Amniotic epithelial cell (primary cell): ENCODE measurements around the genes HCAR2, ABCB9, ARL6IP4 and TCTN2.

GRCh38 chr12:122646916-122647205, 56.3 kb downstream of the HCAR2 start:
- RRBS, result no CpG with 5 or more reads among the region's 5 CpGs

DNA sequence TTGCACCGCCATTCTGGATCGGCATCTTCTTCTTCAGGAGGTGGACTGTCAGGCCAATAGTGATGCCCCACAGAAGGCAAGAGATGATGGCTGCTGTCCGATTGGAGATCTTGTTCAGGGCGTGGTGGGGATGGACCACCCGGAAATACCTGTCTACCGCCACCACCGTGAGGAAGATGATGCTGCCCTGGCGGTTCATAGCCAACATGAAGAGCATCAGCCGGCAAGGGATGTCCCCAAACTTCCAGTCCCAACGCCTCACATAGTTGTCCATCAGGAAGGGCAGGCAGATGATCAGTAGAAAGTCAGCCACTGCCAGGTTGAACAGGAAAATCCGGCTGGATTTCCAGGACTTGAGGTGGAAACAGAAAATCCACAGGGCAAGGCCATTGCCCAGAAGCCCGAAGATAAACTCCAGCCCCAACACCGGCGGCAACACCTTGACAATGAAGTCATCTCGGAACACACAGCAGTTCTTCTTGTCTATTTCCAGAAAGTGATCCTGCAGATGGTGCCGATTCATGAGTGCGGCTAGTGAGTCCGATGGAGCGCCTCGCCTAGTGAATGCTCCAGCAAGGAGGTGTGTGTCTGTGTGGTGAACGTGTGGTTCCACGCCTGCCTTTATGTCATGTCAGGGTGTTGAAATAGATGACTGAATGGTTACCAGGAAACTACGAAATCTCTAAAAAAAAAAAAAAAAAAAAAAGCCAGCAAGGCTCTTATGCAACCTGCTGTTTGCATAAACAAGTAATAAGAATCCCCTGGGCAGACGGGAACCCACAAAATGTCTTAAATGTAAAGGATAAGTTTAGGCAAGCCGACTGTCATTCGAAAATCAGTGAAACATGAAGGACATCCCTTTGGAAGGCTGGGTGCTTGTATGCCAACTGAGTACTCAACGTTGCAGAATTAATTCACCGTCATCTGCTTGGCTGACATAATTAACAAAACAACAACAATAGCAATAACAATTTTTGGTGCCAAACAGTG, at the start of gene HCAR2:
TSS of gene HCAR2 (minus strand) at position 597 of the 990 bp plus-strand sequence.
- RRBS, result no CpG with 5 or more reads among the region's 28 CpGs

GRCh38 chr12:122851835-122852303, 16.6 kb downstream of the HIP1R start:
- RRBS, result no CpG with 5 or more reads among the region's 6 CpGs

DNA sequence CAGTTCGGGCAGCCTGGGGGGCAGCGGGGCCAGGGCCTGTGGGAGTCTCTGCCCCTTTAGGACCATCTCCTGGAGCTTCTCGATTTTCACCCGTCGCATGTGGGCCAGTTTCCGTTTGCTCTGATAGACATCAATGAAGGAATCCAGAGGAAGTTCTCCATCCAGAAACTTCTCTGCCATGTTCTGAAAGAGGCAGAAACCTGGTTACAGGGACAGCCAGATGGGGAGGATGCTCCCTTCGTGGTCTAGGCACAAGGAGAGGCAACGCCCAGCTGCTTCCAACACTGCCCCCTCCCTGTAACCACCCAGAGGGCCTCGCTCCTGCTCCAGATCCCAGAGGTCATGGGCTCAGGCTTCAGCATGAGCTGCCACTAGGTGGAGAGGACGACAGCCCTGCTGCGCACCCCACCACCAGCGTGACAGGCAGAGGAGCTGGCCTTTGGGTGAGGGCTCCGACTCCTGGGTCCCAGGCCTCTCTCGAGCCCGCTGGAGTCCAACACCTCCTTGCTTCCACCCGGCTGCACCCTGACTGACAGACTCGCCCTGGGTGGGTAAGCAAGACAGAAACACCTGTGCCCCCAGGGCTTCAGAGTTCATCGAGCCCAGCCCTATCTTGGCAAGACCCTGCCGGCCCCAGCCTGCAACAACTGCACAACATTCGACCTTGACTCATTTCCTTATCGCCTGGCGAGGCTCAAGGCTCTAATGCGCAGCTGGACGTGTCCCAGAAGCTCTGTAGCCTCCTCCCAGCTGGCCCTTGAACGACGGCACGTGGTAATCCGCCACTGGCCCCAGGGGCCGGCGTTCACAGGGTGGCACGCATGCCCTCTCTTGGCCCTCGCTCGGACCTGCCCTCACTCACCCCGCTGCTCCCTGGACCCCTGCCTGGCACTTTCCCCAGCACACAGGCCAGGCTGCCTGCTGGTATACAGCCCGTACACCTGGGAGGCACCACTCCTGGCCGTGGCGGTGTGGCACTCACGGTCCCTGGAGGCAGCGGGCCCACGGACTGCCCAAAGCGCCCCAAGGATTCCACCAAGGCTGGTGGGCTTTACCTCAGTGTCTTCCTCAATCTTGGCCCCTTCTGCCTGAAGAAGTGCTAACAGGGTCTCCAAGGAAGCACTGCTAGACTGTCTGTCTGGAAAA, 28.1 kb downstream of the VPS37B start:
- RRBS, result no CpG with 5 or more reads among the region's 41 CpGs

DNA sequence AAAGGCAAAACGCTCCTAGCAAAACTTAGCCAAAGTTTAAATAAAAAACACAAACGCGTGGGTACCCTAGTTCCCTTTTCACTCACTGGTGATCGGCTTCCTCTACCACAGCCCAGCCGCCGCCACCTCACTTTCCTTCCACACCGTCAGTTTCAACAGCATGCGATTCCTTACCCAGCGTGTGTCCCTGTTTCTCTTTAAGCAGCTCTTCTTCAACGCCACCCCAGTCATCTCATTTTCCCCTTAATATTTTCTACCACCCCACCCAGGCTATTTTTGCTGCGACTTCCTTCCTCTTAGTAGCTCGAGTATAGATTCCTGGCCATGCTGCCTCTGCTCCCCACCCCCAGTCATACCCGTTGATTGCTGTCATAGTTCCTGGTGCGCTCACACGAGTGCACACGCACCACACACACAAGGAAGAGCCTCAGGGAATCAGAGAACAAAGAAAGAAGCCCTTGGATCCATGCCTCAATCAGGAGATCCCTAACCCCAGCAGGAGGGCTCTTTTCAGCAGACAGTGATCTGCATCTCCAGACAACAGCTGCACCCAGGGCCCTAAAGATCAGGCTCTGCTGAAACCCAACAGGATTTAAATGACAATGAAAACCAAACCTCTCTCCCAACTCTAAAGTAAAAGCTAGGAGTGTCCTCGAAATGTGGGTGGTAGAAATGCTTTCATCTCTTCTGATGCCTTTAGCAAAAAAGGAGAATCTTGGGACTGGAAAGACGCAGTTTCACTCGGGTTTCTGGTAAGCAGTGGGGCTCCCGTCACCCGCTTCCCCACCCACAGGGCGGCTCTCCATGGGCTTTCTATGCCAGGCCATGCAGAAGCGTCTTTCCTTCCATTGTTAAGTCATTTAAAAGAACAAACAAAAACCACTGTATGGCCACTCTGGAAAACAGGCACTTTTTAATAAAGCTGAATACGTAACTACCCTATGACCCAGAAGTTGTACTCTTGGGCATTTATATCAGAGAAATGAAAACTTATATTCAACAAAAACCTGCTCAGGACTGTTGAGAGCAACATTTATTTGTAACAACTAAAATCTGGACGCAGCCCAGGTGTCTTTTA, 23.8 kb downstream of the VPS37B start:
- RRBS, result no CpG with 5 or more reads among the region's 25 CpGs

DNA sequence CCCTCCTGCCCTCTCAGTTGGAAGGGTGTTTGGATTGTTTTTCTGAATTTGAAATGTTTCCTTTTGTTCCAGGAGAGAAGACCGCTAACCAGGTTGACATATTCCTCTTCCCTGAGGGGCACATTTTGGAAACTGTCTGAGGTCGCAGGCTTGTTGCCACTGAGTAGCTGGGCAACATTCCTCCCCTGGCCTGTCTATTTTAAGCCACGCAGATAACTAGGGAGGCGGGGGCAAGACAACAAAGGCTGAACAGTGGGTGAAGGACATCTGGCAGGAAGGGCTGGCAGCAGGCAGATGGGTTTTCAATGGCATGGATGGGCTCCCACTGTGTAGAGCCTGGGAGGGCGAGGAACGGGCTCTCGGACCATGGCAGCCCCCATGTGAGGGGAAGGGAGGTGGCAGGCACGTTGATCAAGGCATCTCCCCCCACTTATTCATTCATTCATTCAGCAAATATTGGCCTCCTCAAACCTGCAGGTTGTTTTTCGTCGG, 14.0 kb upstream of the VPS37B start:
- RRBS, result no CpG with 5 or more reads among the region's 10 CpGs

DNA sequence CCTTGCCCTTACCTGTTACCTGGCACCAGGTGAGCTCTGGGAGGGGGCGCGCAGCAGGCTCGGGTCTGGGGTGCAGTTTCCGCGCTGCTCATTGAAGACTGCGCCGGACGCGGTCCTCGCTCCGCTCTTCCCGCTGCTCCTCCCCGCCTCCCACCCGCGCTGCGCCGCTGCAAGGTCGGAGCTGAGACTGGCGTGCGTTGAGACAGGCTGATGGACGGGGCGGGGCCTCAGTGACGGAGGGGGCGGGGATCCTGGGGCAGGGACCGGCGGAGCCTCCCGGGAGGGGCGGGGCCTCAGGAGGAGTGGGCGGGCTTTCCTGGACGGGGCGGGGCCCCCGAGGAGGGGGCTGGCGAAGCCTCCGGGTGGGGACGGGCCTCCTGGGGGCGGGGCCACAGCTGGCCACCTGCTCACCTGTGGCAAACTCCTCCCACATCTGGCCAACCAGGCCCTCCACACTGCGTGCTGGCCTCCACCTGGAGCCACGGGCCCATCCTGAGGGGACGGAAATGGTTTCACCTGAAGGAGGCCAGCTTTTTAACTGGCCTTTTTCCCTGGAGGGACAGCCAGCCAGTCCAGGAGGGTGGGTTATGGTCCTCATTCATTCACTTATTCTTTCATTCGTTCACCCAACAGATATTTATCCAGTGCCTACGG, at the start of gene ABCB9:
TSS of gene ABCB9 (minus strand) at position 189 of the 654 bp plus-strand sequence.
- RRBS, result 2% methylated on average over 7 of the region's 41 CpGs

DNA sequence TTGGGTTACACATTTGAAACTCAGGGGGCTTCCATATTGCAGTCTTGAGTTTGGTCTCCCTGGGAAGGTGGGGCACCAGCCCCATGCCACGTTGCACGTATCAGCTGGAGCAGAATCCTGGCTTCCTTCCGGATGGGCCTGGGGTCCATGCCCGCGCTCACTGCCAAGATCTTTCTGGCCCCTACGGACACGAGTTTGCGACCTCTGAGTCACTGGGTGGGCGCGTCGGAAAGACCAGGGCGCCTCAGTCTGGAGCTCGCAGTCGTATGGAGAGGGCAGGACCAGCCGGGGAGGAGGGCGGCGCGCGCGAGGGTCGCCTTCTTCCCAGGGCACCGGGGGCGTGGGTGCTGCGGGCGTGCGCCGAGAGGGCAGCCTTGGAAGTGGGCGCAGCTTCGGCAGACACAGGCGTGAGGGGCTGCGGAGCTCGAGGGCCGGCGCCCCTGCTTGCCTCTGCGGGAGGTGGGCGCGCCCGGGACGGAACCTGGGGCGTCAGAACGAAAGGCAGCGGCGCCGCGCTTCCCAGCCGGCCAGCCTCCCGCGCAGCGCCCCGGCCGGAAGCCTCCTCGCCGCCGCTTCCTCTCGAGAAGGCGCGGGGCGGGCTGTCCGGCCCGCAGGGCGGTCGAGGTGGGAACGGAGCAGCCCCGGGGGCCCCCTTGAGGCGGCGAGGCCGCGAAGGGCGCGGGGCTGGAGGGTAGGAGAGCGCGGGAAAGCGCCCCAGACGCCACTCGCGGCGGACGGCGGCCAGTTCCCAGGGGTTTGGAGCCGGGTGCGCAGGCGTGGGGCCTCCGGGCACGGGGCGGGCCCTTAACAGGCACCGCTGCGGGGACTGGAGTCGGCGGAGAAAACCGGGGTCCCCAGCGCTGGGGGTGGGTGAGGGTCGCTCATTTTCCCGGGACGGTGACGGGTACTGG, at the start of gene ARL6IP4:
TSS of gene ARL6IP4 (plus strand) at position 560 of the 911 bp plus-strand sequence.
- RRBS, result 2% methylated on average over 49 of the region's 95 CpGs

- RRBS, result no CpG with 5 or more reads among the region's 12 CpGs
Measured at GRCh38 chr12:123024780-123025535, 44.5 kb downstream of the ARL6IP4 start.

DNA sequence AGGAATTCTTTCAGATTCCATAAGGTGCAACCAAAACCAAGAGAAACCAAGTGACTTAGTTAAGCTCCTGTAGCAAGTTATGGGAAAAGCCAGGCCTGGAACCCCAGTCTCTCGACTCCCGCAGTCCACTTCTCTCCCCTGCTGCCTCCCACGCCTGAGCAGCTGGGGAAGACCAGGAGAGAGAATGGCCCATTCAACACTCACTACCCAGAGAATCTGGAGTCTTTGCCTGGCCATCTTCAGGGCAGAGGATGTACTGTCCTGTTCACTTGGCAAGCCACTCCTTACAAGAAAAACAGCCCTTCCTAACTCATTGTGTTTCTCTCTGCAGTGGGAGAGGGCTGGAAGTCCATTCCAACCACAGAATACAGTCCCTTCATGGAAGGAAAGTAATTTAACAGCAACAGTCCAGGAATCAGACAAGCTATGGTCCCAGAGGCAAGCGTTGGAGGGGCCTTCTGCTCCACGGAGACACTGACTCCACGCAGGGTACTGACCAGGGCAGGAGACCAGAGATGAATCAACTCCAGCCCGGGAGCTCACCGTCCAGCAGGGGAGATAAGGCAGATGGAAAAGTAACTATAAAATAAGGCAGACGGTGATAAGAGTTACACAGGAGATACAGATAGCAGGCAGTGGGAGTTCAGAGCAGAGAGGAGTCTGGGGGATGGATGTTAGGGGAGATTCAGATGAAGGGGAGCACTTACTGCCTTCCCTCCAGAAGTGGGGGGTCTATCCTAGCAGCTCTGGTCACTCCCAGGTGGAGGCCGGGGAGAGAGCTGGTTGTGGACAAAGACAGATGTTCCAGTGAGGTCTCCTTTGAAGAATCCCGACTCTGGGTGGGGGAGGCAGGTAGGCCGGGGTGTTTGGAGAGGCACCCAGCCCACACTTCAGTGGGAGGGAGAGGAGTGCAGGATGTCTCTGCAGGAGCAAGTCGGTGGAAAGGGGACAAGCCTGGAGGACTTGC, 1.5 kb downstream of the PITPNM2 start:
- RRBS, result 7% methylated on average over 3 of the region's 13 CpGs

DNA sequence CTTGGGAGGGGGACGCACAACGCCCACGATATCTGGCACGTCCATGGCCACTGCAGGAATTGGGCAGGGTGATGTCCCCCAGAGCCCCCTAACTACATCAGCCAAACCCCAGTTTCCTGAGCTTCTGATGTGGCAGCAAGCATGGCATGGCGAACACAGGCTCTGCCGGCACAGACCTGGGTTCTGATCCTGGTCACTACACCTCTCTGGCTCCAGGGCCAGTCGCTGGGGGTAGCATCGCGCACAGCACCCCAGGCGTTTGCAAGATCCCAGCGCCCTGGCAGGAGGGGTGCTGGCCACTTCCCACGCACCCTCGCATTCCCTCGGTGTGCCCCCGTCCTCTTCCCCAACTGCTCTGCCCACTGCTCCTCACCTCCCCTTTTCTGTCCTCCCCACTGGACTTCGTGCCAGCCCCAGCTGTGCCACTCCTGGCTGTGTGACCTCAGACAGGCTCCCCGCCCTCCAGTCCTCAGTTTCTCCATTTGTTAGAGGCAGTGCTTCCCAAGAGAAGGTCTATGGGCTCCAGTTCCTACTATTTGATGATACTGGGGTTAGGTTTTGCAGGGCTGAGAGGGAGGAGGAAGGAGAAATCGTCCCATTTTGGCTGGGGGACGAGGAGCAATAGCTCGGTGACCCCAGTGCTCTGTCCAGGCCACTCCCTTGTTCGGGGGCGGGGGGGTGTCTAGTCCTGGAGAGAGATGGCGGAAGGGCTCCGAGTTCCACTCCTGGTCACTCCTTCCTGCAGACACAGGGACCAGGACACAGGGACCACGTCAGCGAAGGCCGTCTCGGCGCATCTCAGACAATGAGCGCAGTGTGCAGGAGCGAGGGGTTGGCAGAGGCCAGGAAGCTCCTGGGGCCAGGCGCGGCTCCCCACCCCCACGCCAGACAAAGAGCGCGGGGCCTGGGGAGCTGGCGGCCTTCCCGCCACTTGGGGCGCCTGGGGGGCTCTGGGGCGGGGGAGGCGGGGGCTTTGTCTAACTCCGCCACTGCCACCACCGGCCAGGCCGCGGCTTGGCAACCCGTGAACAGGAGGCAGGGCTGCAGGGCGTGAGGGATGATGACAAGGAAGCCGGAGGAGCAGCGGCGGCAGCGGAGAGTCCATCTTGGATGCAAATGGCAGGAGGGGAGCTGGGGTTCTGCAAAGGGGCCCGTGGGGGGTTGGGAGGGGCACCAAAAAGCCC, 2.5 kb downstream of the CDK2AP1 start:
- RRBS, result 3% methylated on average over 6 of the region's 52 CpGs

GRCh38 chr12:123317113-123317595, 45.5 kb upstream of the CDK2AP1 start:
- RRBS, result no CpG with 5 or more reads among the region's 9 CpGs

GRCh38 chr12:123431150-123431504, 5.4 kb downstream of the RILPL2 start:
- RRBS, result no CpG with 5 or more reads among the region's 6 CpGs

- RRBS, result no CpG with 5 or more reads among the region's 6 CpGs
Measured at GRCh38 chr12:123634375-123634934, 826 bp downstream of the GTF2H3 start.

- RRBS, result 2% methylated on average over 28 of the region's 60 CpGs
Measured at GRCh38 chr12:123670753-123671936, at the start of gene TCTN2. TCTN2 (plus strand) TSS chr12:123671113.

DNA sequence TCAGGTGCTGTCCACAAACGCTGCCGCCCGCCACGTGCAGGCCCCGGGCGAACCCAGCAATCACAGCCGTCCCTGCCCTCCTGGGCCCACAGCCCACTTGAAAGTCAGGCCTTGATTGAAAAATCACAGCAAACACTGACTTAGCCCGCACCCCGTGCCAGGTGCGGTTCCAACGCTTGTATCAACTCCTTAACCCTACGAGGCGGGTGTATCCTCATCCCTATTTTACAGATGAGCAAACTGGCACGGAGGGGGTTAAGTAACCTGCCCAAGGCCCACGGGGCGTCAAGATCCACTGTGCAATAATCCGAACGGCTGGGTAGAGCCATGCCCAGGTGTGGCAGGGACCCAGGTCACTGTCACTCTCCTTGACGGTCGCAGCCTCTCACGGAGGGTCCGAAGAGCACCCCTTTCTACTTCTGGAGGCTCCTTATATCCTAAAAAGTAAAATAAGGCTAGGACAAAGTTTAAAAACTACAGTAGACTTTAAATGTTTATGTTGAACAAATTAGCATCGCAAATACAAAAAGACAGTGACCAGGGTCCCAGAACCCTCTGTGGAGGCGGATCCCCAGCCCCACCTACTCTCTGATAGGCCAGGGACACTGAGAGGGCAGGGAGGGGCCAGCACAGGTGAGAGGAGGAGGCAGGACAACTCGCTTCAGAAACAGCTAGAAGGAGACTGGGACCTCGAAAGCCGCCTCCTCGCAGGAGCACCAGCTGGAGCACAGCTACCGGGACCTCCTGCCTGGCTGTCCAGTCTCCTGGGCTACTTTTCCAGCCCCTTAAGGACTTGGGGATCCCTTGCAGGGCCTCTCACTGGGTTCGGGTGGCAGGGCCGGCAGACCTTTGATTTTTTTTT, 788 bp downstream of the DNAH10 start:
- RRBS, result 5% methylated on average over 5 of the region's 31 CpGs

- RRBS, result no CpG with 5 or more reads among the region's 6 CpGs
Measured at GRCh38 chr12:123764777-123765049, 2.6 kb downstream of the DNAH10 start.

GRCh38 chr12:123947431-123948245, 25.0 kb downstream of the CCDC92 start:
- RRBS, result no CpG with 5 or more reads among the region's 21 CpGs

DNA sequence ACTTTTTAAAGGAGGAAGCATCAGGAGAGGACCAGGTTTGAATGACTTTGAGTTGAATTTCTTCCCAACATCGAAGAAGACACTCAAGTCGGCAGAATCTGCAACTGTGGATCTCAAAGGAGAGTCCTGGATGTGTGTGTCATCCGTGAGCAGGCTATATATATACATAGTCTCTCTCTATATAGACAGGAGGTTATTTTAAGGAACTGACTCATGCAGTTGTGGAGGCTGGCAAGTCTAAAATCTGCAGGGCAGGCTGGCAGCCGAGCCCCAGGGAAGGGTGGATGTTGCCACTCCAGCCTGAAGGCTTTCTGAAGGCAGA, 53.7 kb downstream of the ZNF664 start:
- RRBS, result no CpG with 5 or more reads among the region's 4 CpGs

DNA sequence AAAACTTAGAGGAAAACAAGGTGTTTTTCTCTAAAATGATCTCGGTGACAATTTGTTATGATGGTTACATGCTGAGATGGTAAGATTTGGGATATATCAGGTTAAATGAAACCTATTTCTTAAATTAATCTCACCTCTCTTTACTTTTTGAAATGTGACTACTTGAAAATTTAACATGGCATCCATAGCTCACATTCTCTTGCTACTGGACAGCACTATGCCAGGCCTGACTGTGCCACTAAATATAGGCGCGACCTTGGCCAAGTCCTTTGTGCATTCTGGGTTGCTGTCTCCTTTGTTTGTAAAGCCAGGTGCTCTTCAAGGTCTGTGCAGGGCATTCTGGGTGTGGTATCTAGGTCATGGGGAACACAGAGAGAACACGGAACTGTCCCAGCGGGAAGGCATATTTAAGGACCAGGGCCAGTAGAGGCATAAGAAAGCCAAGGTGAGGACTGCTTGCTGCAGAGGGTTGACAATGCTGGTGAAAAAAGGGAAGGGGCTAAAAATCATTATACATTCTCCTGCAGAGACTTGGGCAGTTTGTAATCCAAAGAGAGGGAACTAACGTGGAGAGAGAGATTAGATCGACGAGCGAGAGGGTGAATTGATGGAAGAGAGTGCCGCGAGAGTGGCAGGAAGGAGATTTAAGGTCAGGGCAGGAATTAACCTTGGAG, 121.2 kb downstream of the ZNF664 start:
- RRBS, result no CpG with 5 or more reads among the region's 11 CpGs